Measurements from ENCODE around the genes PAPLN and COQ6.

GRCh38 chr14:73206257-73206682 lies 31.0 kb upstream of the PAPLN start:
- RAMPAGE, long total RNA: no peak
- RRBS: no CpG with 5 or more reads among the region's 3 CpGs

DNA sequence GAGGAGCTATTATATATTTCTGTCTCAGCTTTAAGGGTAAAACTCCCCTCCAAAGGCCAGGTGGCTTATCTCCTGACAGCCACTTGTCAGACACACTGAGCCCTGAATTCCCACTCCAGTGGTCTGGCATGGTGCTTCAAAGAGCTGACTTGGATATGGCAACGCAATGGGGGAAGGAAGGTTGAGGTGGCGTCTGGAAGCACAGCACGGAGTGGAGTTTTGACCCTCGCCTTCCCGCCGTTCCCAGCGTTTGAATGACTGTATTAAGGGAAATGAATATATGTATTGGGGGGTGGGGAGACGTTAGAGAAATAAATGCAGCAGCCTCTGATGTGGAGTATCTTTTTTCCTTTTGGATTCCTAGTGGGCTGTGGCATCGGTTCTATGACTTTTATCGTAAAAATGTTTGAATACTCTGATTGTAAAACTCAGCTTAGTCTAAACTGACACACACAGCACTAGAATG lies 4.7 kb upstream of the PAPLN start:
- RAMPAGE, long total RNA: no peak
- RRBS: no CpG with 5 or more reads among the region's 10 CpGs

- RAMPAGE, long total RNA: no peak
- RRBS: 3% methylated on average over 14 of the region's 39 CpGs
Observed at GRCh38 chr14:73237019-73237654, at the start of gene PAPLN. PAPLN (plus strand) TSS chr14:73237506.

GRCh38 chr14:73306581-73307090 lies 69.3 kb downstream of the PAPLN start:
- RAMPAGE, long total RNA: no peak
- RRBS: no CpG with 5 or more reads among the region's 3 CpGs

DNA sequence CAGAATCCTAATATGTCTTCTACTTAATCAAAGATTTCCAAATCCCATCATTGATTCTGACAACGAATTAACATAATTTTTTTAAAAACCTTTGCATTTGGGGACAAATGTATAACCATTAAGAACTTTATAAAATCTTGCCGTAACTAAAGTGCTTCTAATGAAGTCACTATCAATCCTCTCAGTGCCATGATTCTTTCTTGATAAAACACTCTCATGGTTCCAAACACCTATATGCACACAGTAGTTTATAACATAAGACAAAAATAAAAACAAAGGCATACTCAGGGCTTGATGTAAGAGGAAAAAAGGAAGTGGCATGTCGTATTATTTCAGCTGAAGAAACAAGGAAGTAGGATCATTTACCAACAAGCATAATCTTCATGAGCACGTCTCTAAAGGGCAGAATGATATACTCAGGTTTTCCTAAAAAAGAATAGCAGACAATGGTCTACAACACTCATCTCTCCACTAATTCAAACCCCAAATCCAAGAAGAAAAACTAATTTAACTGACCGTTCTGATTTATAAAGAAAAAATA lies 34.0 kb downstream of the NUMB start:
- RAMPAGE, long total RNA: no peak
- RRBS: no CpG with 5 or more reads among the region's 5 CpGs

DNA sequence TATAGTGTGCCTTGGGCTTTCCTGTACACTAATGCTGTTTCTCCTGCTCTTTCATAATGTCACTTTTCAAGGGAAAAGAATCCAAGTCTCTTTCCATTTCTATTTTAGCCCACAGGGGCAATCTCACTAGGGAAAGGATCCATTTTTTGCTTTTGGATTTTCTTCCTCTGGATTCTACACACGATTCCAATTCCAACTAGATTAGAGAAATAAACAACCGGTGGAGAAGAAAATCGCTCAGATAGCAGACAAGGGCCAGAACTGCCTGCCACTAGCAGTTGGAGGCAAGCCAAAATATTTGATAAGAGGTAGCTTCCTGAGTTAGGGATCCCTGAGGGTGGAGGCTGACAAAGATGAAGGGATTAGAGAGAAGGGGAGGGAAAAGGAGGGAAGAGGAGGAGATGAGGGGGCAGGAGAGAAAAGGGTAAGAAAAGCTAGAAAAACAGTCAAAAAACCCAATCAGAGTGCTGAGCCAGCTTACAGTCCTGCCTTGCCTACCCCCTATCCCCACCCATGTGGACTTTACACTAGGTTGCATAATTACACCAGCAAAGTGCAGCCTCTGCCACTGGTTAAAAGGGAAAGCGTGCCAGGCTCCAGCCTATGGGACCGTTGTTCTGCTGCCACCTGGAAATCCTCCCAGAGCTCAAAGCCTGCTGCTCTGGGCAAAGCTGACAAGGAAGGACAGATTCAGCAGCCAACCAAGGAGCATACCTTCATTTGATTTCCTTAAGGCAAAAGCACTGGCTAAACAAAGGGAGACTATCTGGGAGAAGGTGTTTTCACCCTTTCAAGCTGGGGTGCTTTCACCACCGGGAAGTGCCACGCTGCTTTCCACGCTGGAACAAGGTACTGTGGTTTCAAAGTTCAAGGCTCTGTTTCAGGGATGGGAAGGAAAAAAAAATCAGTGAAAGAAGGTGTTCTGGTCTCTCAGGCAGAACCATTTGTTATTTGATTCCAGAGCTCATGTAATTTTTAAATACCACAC lies 3.8 kb upstream of the NUMB start:
- RAMPAGE, long total RNA: no peak
- RRBS: no CpG with 5 or more reads among the region's 8 CpGs

GRCh38 chr14:73713017-73713733 lies 1.0 kb downstream of the PNMA1 start:
- RAMPAGE, long total RNA: no peak
- RRBS: no CpG with 5 or more reads among the region's 21 CpGs

GRCh38 chr14:73721318-73721778 lies 7.2 kb upstream of the PNMA1 start:
- RAMPAGE, long total RNA: no peak
- RRBS: no CpG with 5 or more reads among the region's 9 CpGs

GRCh38 chr14:73743043-73744011 lies 16.8 kb downstream of the MIDEAS start:
- RAMPAGE, long total RNA: no peak
- RRBS: no CpG with 5 or more reads among the region's 12 CpGs

DNA sequence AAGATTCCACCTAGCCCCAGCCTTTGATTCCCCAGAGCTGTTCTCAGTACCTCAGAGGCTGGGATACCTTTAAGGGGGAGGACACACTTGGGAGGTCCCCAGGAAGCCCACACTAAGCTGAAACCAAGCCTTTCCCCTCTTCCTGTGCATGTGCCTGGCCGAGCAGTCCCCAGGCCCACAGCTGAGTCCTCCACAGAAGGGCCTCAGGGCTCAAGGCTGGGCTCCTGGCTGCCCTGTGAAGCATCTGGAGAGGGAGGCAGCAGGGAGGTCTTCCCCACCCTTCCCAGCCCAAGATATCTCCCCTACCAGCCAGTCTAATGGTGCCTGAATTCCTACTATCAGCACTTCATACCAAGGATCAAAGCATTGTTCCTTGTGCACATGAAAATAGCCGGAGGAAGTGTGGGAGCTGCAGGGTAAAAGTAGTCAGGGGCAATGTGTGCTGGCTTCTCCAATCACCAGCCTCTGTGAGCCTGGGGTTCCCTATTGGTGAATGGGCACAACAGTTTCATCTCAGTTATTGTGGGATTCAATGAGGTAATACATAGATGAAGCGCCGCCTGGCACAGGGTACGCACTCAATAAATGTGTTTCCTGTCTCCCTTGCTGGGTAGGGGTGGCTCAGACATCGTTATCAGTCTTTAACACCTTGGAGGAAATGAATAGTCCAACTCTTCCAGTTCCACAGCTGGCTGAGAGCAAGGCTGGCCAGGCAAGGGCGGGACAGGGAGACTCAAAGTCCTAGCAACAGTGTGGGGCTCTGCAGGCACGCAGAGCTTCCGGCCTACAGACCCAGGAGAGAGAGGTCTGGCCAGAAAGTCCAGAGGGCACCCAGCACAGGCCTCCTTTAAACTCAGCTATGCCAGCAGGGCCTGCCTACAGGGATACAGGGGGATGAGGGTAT lies 6.9 kb downstream of the MIDEAS start:
- RAMPAGE, long total RNA: no peak
- RRBS: no CpG with 5 or more reads among the region's 9 CpGs

GRCh38 chr14:73789799-73790746 lies 30.0 kb upstream of the MIDEAS start:
- RAMPAGE, long total RNA: no peak
- RRBS: no CpG with 5 or more reads among the region's 13 CpGs

GRCh38 chr14:73850953-73851378 lies 665 bp upstream of the PTGR2 start:
- RAMPAGE, long total RNA: no peak
- RRBS: no CpG with 5 or more reads among the region's 5 CpGs

DNA sequence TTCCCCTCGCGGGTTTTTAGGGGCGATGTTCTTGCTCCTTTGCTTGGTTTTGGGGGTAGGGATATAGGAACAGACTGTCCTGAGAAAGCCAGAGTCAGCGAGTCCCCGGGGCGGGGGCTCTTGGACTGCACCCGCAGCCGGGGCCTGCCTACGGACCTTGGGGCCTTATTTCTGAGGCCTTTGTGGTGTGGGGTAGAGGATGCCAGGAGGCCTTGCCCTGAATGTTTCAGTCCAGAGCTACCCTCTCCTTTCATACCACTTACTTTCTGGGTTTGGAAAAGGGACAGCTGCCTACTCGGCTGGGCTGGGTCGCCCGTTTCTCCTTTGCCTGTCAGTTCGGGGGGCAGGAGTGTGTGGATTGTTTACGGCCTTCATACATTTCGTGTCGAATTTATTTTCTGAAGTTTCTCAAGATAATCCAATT lies 457 bp downstream of the ZNF410 start:
- RAMPAGE, long total RNA: no peak
- RRBS: no CpG with 5 or more reads among the region's 16 CpGs

- RAMPAGE, long total RNA: no peak
- RRBS: 90% methylated on average over 11 of the region's 18 CpGs
Observed at GRCh38 chr14:73944239-73944886, 5.5 kb downstream of the FAM161B start.

GRCh38 chr14:73949620-73950959 lies at the start of gene COQ6:
COQ6 (plus strand) TSS chr14:73950302.
- RAMPAGE, long total RNA: start-site peak on the plus strand at chr14:73950278-73950323, 298 and 70 reads in 2 replicates
- RRBS: 1% methylated on average over 40 of the region's 76 CpGs

DNA sequence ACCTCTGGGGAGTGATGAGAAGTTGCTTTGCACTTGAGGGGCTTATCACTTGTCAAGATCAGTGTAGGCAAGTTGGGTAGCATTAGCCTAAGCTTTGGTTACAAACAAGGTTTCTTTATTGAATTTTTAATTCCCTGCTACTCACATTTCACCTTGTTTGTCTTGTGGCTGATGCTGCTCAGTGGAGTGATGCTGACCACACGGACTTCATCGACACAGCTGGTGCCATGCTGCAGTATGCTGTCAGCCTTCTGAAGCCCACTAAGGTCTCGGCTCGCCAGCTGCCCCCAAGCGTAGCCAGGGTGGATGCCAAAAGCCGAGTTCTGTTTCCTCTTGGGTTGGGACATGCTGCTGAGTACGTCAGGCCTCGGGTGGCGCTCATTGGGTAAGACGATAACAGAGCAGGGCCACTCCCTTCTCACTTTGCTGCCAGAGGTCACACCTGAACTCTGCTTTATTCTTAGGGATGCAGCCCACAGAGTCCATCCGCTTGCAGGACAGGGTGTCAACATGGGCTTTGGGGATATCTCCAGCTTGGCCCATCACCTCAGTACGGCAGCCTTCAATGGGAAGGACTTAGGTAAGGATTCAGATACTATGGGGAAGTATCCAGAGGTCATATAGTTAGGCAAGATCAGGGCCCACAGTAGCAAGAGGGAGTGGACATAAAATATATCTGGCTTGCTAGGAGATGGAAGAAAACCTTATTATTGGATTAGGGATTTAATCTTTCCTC lies 11.1 kb downstream of the COQ6 start:
- RAMPAGE, long total RNA: no peak
- RRBS: no CpG with 5 or more reads among the region's 12 CpGs

GRCh38 chr14:73966649-73967164 lies 16.6 kb downstream of the COQ6 start:
- RAMPAGE, long total RNA: no peak
- RRBS: no CpG with 5 or more reads among the region's 3 CpGs

DNA sequence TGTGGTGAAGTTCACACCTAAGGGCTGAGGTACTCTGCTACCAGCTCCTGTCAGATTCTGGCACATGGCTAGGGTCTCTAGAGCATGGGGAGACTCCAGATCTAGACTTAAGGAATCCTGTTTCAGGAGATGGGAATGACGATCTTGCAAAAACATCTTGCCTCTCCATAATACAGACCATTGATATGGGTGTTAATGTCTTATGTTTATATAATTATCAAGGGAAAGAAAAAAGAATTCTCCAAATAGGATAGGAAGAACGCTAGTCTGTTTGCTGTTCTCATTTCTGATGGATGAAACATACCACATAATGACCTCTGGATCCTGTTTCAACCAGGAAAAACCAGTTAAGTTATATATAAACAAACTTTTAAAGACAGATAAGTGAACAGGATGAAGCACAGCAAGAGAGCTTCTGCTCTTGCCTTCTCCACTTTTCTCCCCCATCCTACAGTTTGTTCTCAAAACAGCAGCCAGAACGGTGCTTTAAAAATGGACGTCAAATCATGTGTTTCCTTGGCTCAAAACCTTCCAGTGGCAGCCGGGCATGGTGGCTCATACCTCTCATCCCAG lies 27.8 kb downstream of the COQ6 start:
- RAMPAGE, long total RNA: no peak
- RRBS: no CpG with 5 or more reads among the region's 5 CpGs

- RAMPAGE, long total RNA: no peak
Observed at GRCh38 chr14:73997316-73997914, 21.7 kb downstream of the ENTPD5 start.

DNA sequence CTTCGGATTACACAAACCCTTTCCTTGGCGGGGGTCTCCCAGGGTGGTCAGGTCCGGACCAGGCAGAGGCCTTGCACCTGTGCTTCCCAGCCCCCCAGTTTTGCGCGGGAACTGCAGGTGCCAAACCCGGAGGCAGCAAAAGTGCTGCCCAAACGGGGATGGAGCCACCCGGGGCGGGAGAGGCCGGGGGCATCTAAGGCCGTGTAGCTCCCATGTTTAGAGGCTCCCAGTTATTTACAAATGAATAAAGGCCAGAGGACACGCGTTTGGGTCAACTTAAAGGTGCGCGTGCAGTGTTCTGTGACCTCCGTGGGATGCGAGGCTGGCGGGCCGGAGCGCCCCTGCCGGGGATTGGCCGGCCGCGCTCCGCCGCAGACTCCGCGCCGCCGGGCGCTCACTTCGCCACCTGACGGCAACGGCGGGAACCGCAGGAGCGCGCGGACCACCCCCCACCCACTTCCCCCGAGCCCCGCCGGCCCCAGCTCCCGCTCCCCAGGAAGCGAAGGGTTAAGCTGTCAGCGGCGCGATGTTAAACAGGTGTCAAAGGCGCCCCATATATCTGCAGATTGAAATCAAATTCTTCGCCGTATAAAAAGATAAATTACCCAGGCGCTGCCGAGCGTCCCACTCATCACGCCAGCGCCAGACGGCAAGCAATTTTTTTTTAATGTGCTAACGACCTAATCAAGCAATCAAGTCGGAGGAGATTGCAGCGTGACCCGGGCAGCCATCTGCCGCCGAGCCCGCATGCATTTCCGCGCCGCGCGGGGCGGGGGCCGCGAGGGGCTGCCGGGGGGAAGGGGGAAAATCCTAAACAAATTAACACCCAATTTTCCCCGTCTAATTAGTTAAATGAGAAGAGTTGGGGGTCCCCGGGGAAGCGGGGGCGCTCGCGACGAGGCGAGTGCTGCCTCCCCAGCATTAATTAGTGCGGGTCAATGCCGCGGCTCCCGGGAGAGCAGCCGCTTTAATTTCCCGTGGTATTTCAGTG lies 18.3 kb downstream of the VSX2 start:
- RAMPAGE, long total RNA: no peak
- RRBS: 2% methylated on average over 36 of the region's 86 CpGs

Data from cardiac muscle cell (in vitro differentiated cells and primary cell).